H4 (cell line): ENCODE data around the genes DKK2 and SEC24B.

DNA sequence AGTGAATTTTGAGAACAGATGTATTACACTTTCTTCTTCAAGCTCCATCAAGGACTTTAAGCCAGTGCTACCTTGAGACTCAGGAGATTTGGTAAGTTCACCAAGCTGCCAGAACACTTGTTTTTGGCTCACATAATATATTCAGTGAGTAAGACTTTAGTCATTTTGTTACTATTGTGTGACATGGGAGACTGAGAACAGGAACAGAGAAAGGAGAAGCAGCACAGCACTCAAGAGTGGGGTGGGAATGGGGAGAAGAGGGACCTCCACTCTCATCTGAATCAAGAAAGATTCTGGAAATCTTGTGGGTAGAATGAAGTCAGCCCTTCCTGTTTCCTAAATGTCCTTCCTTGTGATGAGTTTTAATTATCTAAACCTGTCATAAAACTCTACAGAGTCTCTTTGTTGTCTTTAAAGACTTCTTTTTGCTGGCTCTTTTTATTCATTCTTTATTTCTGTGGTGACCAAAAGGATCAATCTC, 87.3 kb upstream of the TET2 start:
- RAMPAGE, long total RNA: no peak

DNA sequence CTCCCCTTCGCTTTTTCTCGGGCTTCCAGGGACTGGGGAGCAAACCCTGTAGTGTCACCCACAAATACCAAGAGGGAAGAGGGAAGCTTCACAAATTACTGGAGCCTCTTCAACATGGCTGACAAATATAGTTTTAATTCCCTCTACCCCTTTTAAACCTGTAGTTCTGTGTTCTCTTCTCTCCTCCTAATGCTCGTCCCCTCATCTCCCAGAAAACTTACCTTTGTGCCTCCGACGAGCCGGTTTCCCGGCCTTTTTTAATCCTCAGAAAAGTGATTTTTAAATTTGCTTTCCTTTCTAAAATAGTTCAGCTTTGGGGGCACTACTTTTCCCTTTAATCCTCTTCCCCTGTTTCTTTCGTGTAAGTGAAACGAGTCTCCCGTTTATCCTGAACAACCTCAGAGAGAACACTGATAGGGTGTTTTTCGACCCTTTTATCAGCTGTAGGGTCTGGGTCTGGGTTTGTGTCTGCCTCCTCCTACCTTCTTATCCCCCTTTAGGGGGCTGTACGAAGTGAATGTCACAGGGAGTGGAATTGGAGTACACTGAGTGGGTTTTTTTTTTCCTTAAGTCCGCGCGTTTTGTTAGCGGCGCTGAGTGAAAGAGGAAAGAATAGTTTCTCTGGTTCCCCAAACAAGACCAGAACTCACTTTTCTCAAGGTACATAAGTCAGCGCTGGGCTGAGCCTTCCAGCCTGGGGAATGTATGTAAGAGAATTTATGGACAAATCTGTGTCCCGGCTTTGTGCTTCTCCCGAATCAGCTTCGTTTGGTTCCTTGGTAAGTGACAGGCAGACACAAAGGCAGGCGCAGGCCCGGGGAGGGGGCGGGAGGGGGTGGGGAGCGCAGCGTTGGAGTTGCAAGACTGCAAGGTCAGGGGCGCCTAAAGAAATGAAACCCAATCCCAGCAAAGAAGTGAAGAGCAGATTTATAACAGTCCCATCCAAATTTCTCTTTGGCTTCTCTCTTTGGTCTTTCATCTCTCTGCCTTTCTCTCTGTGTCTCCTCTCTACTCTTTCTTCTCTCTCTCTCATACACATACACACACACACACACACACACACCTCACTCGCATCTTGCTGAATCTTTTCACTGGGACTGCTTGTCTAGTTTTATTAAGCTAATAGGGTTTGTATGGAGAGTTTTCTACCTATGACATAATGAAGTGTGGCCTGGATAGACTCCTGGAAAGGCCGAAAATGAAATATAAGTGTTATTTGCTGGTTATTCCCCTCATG, 763 bp downstream of the TET2 start:
- RAMPAGE, long total RNA: no peak

DNA sequence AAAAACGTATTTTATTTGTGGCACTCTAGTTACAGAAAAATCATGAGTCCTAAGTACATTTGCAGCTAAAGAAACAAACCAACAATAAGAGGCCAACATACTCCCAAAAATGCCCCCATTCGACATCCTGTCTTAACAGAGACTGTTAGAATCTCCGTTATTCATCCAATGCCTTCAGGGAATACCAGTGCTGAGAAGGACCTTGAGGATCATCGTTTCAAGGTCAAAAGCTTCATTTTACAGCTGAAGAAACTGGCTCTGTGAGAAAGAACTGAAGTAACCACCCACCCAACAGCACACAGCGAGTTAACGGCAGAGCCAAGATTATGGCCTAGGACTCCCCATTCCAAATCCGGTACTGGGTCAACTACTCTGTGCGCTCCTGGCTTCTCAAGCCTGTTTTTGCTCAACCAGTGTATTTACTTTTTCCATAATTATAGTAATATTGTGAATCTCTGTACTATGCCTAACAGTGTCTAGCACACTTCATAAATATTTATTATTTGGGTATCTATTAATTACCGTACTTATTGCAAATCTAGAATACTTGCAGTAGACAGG, 1.9 kb downstream of the PPA2 start:
- RAMPAGE, long total RNA: no peak

- RAMPAGE, long total RNA: no peak
Observed at GRCh38 chr4:105553751-105554116, 1.3 kb downstream of the ARHGEF38 start.

DNA sequence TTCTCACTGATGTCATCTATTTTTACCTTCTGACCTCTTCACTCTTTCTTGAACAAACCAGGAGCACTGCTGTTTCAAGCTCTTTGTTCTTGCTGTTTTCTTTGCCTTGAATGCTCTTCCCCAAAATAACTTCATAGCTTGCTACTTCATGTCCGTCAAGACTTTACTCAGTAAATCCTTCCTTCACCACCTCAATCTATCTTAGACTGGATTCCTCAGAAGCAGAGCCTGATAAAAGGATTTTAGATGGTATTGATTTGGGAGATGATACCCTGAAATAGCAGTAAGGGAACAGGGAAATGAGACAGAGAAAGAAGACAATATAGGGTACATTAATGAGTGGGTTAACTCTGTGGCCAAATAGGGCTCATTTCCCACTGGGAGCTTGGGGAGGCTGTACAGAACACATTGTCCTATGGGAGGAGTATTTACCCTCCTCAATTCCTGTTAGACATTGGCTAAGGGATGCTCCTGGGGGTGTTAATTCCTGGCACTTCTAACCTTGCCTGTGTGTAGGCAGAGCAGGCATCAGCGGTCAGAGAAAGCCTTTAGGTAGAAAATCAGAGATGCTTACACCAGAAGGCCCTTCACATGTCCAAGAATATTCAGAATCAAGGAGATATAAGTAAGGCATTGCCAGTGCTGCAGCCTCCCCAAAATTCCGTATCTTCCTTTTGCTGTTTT, 48.9 kb downstream of the ARHGEF38 start:
- RAMPAGE, long total RNA: no peak

DNA sequence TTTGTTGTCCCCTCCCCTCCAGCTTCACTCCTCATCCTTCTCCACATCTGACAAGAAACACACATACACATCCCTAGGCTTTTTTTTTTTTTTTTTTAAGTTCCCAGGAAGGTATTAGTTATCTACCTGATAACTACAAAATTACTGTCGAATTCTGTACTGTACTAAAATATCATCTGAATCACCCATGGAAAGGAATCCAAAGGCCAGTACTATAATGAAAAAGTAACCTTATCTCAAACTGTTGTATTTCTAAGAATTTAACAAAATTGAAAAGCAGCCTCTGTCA, 7.4 kb downstream of the INTS12 start:
- RAMPAGE, long total RNA: no peak

- RAMPAGE, long total RNA: no peak
Observed at GRCh38 chr4:105765924-105766522, 57.4 kb downstream of the GSTCD start.

DNA sequence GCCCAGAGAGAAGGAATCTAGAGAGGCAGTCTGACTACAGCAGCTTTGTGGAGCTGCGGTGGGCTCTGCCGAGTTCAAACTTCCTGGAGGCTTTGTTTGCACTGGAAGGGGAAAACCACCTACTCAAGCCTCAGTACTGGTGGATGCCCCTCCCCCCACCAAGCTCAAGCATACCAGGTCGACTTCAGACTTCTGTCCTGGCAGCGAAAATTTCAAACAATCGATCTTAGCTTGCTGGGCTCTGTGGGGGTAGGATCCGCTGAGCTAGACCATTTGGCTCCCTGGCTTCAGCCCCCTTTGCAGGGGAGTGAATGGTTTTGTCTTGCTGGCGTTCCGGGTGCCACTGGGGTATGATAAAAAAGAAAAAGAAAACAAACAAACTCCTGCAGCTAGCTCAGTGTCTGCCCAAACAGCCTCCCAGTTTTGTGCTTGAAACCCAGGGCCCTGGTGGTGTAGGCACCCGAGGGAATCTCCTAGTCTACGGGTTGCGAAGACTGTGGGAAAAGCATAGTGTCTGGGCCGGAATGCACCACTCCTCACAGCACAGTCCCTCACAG, 57.6 kb downstream of the DKK2 start:
- RAMPAGE, long total RNA: no peak

- RAMPAGE, long total RNA: no peak
Observed at GRCh38 chr4:107034094-107034657, 1.9 kb downstream of the DKK2 start.

- RAMPAGE, long total RNA: no peak
Observed at GRCh38 chr4:107036098-107036874, at the start of gene DKK2. Gene DKK2, minus strand, starts transcription at chr4:107036313.

GRCh38 chr4:107721114-107721924, 1.3 kb upstream of the PAPSS1 start:
- RAMPAGE, long total RNA: no peak

DNA sequence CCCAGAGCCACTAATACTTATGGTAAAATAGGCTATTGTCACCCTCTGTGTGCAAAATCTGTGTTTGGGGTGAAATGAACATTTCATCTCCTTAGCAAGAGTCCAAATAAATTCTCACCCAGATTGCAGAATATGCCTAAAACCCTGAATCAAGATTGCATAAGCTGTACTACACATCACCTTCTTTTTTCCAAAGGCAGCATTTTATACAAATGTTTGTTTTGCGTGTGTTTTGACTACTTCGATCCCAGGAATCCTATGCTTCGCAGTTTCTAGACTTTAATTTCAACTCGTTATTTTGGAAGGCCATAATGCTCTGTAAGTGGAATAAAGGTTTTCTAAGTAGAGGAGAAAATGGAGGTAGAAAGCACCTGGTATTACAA, 12.2 kb upstream of the HADH start:
- RAMPAGE, long total RNA: no peak

- RAMPAGE, long total RNA: no peak
Observed at GRCh38 chr4:108113232-108113980, 55.3 kb downstream of the LEF1 start.

DNA sequence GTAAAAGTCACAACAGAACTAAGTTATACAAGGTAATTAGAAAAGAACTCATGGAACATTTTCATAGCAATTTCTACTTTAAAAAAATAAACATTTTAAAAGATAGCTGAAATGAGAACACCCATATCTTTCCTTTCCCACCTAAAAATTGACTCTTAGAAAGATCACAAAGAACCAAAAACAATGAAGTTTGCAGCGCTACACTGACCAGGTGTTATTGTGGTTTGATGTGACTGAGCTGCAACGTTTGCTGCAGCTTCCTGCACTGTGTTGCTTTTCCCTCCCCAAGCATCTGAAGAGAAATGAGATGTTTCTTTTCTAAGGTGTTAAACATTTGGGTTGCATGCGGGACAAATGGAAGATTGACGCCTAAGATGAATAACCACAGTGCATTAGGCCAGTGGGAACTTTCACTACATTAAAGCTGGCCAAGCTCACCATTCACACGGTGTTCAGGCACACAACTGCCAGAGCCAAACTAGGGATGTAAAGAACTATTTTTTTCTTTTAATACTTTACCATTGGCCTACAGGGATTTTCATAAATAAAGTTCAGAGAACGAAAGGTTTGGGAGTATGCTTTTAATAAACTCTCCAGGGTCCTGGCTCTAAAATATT, 8.9 kb downstream of the LEF1 start:
- RAMPAGE, long total RNA: no peak

DNA sequence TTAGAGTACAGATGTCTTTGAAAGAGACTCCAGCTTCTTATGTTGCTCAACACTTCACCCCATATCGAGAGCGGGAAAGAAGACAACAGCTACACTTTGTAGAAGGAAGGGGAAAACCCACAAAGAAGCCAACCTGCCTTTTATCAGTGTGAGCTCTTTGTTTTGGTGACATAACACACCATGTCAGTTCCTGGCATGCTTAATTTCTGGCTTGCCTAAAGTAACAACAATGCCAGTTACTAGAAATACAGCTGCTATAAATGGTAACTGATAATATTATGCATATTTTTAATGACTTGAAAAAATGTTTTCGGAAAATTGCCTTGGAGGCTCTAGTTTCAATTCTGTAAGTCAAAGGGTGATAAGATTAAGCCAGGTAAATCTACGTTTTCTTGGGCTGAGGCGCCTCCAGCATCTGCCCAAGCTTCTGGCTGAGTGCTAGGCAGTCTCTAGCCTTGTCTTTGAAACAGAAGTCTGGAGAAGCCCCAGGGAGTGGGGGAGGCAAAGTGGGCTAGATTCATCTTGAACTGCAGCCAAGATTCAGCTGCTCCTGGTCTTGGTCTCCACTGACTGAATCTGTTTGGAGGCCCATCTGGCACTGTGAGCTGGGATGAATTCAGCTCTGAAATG, 187.0 kb upstream of the LEF1 start:
- RAMPAGE, long total RNA: no peak

DNA sequence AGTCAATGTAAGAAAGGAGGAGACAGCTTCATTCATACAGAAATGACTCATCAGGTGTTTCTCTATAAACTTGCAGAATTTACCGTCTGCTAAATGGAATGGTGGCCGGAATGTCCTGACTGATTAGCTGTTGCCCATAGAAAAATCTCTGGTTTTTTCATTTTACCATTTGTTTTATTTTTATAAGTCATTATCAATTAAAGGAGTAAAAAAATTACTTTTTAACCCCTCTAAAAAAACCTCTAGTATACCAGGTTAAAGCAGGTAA, 115.1 kb upstream of the ETNPPL start:
- RAMPAGE, long total RNA: no peak

GRCh38 chr4:108987784-108987983, 224.8 kb upstream of the ETNPPL start:
- RAMPAGE, long total RNA: no peak

DNA sequence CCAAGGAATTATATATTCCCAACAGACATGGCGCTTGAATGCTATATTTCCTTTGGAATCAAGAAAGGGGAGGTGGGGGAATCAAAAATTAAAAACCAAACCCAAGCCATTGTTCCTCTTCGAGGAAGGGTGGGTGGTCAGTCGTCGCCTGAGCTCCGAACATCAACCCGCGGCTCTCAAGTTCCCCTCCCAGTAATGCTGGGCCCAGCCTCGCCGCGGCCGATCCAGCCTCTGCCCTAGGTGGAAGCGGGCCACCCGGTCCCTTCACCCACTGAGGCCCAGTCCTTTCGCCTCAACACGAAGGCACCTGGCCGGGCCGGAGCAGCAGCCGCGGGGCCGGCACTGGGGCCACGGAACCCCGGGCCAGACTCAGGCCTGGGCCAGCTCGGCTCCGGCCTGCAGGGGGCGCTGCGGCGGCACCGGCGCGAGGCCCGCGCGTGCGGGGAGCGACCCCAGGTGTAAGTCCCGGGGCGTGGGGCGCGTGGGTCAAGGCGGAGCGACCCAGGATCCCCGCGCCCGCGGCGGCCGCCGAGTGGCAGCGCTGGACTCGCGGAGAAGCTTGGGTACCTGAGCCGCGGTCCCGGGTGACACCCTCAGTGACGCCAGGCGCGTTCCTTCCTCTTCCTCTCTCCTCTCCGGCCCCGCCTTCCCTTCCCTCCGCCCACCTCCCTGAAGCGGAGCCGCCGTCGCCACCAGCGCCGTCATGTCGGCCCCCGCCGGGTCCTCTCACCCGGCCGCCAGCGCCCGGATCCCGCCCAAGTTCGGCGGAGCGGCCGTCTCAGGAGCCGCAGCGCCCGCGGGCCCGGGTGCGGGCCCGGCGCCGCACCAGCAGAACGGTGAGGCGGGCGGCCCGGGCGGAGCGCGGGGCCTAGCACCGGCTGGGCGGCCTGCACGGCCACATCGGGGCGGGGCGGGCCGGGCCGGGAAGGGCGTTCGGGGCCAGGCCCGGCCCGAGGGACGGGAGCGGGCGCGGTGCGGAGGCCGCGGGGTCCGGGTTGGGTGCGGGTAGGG, at the start of gene SEC24B:
TSS of gene SEC24B (plus strand) at position 649 of the 1,011 bp plus-strand sequence.
- RAMPAGE, long total RNA: no peak

- RAMPAGE, long total RNA: no peak
Observed at GRCh38 chr4:109494573-109495058, 61.0 kb downstream of the SEC24B start.

- RAMPAGE, long total RNA: no peak
Observed at GRCh38 chr4:109559425-109559959, 554 bp upstream of the MCUB start.